ENCODE measurements around a stretch of chr11.

GRCh38 chr11:69819469-69819837, 237 bp upstream of the FGF3 start:
- PRO-cap, 5 experiments, result no peak in any of the 5 experiments
- RAMPAGE, long total RNA, 2 experiments, result no peak in any of the 2 experiments
- RRBS, result 11% methylated on average over 6 of the region's 32 CpGs

GRCh38 chr11:69854902-69855220, 35.6 kb upstream of the FGF3 start:
- PRO-cap, 5 experiments, result no peak in any of the 5 experiments
- RAMPAGE, long total RNA, 2 experiments, result no peak in any of the 2 experiments
- RRBS, result no CpG with 5 or more reads among the region's 4 CpGs

- PRO-cap, 5 experiments, result peak in 1 of 5 experiments; most common plus-strand start chr11:69900610 (in 1); most common minus-strand start chr11:69900655 (in 1)
- RAMPAGE, long total RNA, 2 experiments, result no peak in any of the 2 experiments
- RRBS, result no CpG with 5 or more reads among the region's 9 CpGs
Observed at GRCh38 chr11:69900475-69901064, 81.4 kb upstream of the FGF3 start.

DNA sequence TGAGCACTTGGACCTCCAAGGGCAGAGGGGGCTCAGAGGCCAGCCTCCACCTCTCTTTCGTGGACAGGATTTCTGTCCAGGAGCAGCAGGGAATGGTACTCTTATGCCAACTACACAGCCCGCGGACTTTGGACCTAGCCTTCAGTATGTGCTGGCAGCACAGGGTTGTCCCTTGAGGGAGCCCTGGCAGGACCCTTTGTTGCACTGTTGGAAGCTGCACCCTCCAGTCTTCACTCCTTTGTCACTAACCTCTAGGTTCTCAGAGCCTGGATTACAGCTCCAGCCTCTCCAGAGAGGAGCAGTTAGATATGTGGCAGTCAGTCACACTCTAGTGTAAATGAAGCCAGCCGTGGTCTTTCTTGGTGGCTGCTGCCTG, 109.4 kb upstream of the ANO1 start:
- PRO-cap, 5 experiments, result peak in 2 of 5 experiments; most common plus-strand start position 189 of the sequence (in 2); most common minus-strand start position 94 of the sequence (in 1)
- RAMPAGE, long total RNA, 2 experiments, result no peak in any of the 2 experiments
- RRBS, result no CpG with 5 or more reads among the region's 4 CpGs

DNA sequence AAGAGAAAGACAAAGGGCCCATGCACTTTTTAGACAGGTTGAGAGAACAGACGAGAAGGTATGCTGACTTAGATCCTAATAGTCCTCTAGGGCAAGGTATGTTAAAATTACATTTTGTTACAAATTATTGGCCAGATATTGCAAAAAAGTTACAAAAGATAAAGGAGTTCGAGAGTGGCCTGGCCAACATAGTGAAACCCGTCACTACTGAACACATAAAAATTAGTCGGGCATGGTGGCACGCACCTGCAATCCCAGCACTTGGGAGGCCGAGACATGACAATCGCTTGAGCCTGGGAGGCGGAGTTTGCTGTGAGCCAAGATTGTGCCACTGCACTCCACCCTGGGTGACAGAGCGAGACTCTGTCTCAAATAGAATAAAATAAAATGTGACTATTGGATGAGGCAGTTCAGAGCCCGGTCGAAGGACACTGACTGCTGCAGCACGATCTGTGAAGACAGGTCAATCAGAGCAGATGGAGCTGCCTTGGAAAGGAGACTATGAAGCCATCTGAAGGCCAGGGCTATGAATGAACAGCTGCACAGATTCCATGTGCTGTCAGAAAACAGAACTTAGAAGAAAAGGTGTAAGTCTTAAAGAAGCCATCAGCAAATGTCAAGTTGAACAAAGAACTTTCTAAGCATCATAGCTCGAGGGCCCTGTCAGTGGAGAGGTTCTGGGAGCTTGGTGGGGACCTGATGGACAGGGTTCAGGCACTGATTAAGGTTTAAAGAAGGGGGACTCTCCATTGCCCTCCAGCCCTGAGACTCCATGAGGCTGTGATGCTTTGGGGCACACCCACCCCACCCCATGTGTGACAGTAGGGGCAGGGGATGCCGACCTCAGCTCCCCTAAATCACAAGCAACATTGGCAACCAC, 37.6 kb upstream of the ANO1 start:
- PRO-cap, 5 experiments, result peak in 2 of 5 experiments; most common plus-strand start position 408 of the sequence (in 2)
- RAMPAGE, long total RNA, 2 experiments, result no peak in any of the 2 experiments
- RRBS, result no CpG with 5 or more reads among the region's 14 CpGs

DNA sequence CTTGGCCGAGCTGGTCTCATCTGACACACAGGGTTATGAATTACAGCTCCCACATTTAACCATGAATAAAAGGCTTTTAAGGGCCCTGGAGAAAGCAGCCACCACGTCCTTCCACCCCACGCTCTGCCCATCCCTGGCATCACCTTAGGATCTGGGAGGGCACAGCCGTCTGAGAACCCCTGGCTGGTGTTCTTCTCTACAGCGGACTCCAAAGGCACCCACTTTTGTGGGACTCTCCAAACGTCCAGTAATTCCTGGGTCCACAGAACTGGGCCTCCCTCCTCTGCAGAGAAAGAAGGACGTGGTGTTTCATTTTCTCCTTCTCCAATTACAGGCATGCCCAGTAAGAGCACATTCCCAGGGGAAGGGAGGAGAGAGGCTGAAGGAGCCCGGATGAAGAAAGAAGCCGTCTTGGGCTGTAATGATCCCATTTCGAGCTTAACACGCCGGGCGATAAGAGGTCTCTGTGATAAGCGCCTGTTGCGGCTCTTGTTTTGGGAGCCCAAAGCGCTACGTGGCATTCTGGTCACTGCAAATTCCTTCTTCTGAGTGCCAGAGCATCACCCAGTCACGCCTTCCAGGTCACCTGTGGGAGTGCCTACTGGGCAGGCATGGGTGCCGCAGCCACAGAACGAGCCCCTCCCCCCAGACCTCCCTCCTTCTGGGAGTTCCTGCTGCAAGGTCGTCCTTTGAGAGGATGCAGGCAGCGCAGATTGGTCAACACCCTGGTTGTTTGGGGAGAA, 57.4 kb downstream of the ANO1 start:
- PRO-cap, 5 experiments, result no peak in any of the 5 experiments
- RAMPAGE, long total RNA, 2 experiments, result no peak in any of the 2 experiments
- RRBS, result 90% methylated on average over 2 of the region's 22 CpGs

DNA sequence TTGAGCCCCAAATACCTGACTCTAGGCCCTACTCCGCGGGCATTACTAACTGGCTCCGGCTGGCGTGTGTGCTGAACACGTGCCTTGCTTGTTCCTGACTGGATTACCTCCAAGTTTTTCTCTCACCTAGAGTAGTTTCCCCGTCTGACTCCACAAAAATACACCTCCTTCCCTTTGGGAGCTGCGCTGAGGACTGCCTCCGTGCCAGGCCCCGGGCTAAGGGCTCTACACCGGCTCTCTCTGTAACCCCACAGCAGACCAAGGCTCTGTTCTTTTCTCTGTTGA, 61.7 kb downstream of the ANO1 start:
- PRO-cap, 5 experiments, result no peak in any of the 5 experiments
- RAMPAGE, long total RNA, 2 experiments, result no peak in any of the 2 experiments
- RRBS, result no CpG with 5 or more reads among the region's 10 CpGs

GRCh38 chr11:70142027-70142713, 60.9 kb upstream of the FADD start:
- PRO-cap, 5 experiments, result no peak in any of the 5 experiments
- RAMPAGE, long total RNA, 2 experiments, result no peak in any of the 2 experiments
- RRBS, result no CpG with 5 or more reads among the region's 14 CpGs

GRCh38 chr11:70155280-70155864, 47.7 kb upstream of the FADD start:
- PRO-cap, 5 experiments, result no peak in any of the 5 experiments
- RAMPAGE, long total RNA, 2 experiments, result no peak in any of the 2 experiments
- RRBS, result no CpG with 5 or more reads among the region's 23 CpGs

- PRO-cap, 5 experiments, result no peak in any of the 5 experiments
- RAMPAGE, long total RNA, 2 experiments, result no peak in any of the 2 experiments
- RRBS, result no CpG with 5 or more reads among the region's 17 CpGs
Observed at GRCh38 chr11:70160864-70161421, 42.2 kb upstream of the FADD start.

DNA sequence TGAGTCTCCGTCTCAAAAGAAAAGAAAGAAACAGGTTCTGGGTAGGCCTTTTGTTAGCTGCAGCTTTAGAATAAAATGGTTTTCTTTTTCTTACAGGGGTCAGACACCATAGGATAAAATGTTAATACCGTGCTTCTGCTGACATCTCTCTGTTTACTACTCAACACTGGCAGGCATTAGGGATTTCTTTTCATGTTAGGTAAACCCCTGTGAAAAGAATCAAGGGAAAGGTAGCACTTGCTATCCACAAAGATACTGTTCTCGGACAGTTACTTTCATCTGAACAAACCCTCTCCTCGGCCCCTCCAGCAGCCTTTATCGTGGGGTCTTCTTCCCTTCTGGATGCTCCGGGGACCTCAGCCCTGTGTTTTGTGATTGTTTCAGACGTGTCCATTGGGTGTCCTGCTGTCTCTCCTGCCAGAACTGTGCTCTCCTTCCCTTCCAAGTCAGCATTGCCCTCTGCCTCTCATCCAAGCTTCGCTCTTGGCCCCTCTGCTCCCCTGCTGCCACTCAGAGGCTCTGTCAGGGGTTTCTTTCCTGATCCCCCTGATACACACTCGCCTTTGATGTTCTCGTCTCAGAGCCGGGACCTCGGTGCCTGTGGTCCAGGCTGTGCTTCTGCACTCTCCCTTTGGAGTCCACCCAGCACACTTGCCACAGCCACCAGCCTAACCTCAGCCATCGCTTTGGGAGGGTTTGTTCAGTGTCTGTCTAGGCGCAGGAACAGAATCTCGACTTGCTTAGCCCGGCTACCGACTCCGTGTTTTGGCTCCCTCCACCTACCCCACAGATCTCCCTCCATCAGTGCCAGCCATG, 28.9 kb downstream of the PPFIA1 start:
- PRO-cap, 5 experiments, result no peak in any of the 5 experiments
- RAMPAGE, long total RNA, 2 experiments, result no peak in any of the 2 experiments
- RRBS, result no CpG with 5 or more reads among the region's 18 CpGs

GRCh38 chr11:70302106-70302834, 31.8 kb downstream of the PPFIA1 start:
- PRO-cap, 5 experiments, result no peak in any of the 5 experiments
- RAMPAGE, long total RNA, 2 experiments, result no peak in any of the 2 experiments
- RRBS, result no CpG with 5 or more reads among the region's 10 CpGs

DNA sequence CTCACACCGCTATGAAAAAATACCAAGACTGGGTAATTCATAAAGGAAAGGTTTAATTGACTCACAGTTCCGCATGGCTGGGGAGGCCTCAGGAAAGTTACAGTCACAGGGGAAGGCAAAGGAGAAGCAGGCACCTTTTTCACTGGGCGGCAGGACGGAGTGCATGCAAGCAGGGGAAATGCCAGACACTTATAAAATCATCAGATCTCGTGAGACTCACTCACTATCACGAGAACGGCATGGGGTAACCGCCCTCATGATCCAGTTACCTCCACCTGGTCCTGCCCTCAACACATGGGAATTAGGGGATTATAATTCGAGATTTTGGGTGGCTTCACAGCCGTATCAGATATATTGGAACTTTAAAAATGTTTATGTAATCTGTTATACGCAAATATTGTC, 44.3 kb downstream of the PPFIA1 start:
- PRO-cap, 5 experiments, result no peak in any of the 5 experiments
- RAMPAGE, long total RNA, 2 experiments, result no peak in any of the 2 experiments
- RRBS, result no CpG with 5 or more reads among the region's 11 CpGs

- PRO-cap, 5 experiments, result no peak in any of the 5 experiments
- RAMPAGE, long total RNA, 2 experiments, result no peak in any of the 2 experiments
- RRBS, result 98% methylated on average over 3 of the region's 14 CpGs
Observed at GRCh38 chr11:70463075-70463611, 64.8 kb downstream of the CTTN start.

GRCh38 chr11:70471153-70471941, 73.0 kb downstream of the CTTN start:
- PRO-cap, 5 experiments, result no peak in any of the 5 experiments
- RAMPAGE, long total RNA, 2 experiments, result no peak in any of the 2 experiments
- RRBS, result no CpG with 5 or more reads among the region's 14 CpGs

DNA sequence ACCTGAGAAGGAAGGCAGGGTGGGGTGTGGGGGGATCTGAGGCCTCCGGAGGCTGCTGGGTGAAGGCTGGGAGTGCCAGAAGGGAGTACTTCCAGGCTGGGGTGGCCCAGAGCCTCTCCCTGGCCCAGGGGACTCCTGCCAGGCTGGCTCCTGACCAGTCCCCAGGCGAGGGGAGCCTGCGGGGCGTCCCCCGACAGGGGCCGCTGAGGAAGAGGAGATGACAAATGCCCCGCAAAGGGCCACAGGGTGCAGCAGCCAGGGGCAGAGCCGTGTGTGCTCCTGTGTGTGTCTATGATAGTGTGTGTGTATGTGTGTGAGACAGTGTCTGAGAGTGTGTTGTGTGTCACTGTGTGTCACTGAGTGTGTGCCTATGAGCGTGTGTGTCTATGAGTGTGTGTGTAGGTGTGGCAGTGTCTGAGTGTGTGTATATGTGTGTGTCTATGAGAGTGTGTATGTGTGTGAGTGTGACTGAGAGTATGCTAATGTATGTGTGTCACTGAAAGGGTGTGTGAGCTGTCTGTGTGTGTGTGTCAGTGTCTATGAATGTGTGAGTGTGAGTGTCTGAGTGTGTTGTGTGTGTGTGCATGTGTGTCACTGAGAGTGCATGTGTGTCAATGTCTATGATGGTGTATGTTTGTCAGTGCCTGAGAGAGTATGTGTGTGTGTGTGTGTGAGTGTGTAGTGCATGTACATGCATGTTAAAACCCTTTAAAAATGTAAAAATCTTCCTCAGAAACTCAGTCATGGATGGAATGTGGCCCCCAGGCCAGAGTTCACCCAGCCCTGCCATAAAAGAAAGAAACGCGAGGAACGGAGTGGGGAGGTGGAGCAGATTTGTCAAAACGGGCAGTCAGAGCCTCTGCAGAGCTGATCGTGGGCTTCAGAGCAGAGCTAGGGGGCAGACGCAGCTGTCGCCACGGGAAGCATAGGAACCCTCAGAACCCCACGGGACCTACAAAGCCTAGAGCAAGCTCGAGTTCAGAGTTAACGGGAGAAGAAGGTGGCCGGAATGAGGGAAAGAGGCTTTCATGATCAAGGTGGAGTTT, 218.6 kb downstream of the CTTN start:
- PRO-cap, 5 experiments, result no peak in any of the 5 experiments
- RAMPAGE, long total RNA, 2 experiments, result no peak in any of the 2 experiments
- RRBS, result no CpG with 5 or more reads among the region's 21 CpGs

DNA sequence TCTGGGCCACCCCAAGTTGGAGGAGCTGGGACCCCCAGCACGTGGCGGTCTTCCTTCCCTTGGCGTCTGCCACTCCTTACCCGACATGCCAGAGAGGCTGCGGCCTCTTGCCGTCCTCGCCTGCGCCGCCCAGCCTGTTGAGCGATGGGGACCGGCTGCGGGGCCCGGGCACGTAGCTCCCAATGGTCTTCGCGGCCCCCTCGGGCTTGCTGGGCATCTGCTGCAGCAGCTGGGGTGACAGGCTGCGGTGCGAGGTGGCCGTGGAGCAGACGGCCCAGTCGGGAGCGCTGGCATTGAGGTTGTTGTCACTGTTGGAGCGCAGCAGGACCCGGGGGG, 421.9 kb downstream of the CTTN start:
- PRO-cap, 5 experiments, result no peak in any of the 5 experiments
- RAMPAGE, long total RNA, 2 experiments, result no peak in any of the 2 experiments
- RRBS, result no CpG with 5 or more reads among the region's 25 CpGs

DNA sequence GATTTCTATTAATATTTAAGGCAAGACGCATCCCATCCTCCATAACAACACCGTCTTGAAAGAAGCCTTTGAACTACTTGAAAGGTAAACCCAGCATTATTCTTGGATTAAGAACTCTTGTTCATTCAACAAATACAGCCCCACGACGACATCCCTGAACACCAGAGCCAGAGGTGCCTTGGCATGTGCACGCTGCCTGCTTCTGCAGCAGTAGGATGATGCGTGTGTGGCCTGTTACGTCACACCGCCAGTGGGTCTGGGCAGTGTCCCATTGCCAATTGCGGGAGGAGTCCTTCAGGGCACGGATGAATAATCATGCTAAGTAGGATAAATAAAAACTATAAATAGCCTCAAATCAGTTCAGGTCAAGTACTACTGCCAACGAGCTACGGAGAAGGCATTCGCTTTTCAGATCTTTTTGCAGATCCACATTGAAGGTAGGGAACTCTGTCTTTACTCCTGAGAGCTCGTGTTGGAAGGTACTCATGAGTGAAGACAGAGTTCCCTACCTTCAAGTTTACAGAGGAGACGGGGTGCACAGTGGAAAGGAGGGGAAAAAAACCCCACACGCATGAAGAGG, 380.4 kb downstream of the SHANK2 start:
- PRO-cap, 5 experiments, result no peak in any of the 5 experiments
- RAMPAGE, long total RNA, 2 experiments, result no peak in any of the 2 experiments
- RRBS, result no CpG with 5 or more reads among the region's 16 CpGs

- PRO-cap, 5 experiments, result peak in 2 of 5 experiments; most common plus-strand start chr11:71206461 (in 1); most common minus-strand start chr11:71206436 (in 2)
- RAMPAGE, long total RNA, 2 experiments, result no peak in any of the 2 experiments
- RRBS, result 13% methylated on average over 6 of the region's 27 CpGs
Observed at GRCh38 chr11:71205841-71206611, 46.4 kb downstream of the SHANK2 start.

GRCh38 chr11:71240763-71241814, 11.3 kb downstream of the SHANK2 start:
- PRO-cap, 5 experiments, result peak in 4 of 5 experiments; most common plus-strand start chr11:71241546 (in 2); most common minus-strand start chr11:71241415 (in 2)
- RAMPAGE, long total RNA, 2 experiments, result no peak in any of the 2 experiments
- RRBS, result no CpG with 5 or more reads among the region's 18 CpGs